Neural crest cell (in vitro differentiated cells): ENCODE results near the gene AMOT.

DNA sequence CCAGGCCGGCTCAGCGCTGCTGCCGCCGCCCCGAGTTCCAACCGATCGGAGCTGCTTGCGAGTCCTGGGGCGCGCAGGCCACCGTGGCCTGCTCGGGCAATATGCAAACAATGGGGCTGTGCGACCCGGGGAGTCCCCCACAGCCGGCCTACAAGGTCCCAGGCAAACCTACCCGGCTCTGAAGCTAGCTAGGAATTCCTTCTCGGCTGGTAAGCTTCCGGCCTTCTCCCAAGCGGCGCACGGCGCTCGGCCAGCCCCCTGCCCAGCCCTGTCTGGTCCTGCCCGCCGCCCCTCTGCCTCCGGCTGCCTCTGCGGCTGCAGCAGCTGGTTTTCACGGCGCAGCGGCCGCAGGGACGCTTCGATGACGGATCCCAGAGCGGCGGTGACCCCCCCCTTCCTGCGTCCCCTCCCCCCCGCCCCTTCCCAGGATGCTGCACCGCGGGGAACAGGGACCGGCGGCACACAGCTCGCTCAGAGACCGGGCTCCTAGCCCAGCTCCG, 59.4 kb downstream of the TSC22D3 start:
- PRO-cap, result bidirectional peak, plus-strand start at position 474 of the sequence, minus-strand start at position 274 of the sequence

- PRO-cap, result no peak
Observed at GRCh38 chrX:107741247-107742315, 34.0 kb downstream of the TSC22D3 start.

DNA sequence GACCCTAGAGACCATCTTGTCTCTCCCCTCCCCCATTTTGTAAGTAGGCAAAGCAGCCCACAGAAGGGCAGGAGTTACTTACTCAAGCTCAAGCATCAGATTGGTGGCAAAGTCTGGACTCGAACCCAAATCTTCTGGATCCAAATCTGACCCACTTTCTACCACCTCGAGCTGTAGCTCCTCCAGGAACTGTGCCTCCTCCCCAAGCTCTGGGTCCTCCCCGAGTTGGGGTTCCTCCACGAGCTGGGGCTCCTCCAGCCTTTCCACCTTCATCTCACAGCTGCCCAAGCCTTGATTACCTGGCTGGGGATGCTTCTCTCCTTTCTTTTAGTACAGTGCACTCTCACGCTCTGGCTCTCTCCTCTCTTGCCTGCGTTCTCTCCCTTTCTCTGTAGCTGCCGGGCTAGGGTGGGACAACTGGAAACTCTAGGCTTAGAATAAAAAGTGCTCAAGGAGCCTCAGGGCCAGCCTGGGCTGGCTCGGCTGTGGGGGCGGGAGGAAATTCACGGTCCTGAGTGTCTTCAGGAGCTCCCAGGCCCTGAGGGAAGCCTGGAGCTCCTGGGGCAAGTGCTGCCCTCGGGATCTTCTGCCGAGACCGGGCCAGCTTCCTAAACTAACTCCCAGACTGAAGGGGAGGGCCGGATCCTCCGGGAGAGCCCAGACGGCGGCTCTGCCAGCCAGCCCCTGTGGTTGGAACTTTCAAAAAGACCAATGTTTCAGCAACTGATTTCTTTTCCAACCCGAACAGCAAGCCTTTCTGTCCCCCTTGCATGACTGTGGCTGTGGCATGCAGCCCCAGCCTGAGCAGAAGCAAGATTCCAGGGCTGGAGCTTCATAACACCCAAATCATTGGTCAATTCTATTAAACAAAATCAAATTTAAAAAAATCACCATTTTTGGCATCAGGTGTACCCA, 15.9 kb downstream of the TSC22D3 start:
- PRO-cap, result no peak

DNA sequence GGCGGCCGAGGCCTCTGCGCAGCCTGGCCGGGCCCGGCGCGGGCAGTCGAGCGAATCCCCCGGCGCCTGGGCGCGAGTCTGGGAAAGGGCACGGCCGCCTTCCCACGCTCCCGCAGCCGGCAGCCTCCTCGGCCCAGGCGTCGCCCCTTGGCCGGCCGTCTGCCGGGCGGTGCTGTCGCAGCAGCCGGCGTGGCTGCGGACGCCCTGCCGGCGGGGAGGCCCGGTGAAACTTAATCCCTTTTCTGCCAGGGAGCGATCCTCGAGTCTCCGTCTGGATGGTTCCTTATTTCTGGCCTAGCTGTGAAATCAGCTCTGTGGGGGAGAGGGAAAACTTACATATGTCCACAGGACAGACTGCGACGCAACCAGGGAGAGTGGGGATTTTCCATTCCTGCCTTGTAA, 1.0 kb downstream of the MID2 start:
- PRO-cap, result unidirectional peak, minus-strand start at position 161 of the sequence

- PRO-cap, result no peak
Observed at GRCh38 chrX:109053930-109054761, 317.8 kb upstream of the IRS4 start.

GRCh38 chrX:109537151-109537800, 632 bp downstream of the NXT2 start:
- PRO-cap, result bidirectional peak, plus-strand start at chrX:109537205, minus-strand start at chrX:109537067

DNA sequence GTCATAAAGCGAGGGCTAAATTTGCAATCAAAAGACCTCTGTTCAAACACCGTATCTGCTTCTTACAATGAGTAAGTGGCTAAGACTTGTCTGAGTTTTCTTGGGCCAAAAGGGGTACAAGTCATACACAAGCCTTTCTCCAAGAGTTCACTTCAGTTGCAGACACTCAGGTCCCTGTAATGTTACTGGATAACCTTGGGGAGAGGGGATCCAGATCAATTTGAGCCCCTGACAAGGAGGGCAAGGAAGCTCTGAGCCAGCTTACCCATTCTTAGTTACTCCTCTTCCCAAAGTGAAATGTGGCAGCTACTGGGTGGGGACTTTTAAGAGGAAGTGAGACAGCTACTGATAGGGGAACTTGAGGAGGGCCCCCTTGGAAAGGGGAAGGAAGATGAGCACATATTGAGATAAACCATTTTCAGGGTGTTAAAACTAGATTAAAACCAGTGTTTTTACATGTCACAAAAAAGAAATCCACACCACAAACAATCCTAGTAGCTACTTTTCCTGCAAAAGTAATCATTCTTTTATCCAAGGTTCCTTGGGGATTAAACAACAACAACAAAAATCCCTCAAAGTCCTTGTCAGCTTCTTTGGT, 113.8 kb upstream of the TMEM164 start:
- PRO-cap, result no peak

DNA sequence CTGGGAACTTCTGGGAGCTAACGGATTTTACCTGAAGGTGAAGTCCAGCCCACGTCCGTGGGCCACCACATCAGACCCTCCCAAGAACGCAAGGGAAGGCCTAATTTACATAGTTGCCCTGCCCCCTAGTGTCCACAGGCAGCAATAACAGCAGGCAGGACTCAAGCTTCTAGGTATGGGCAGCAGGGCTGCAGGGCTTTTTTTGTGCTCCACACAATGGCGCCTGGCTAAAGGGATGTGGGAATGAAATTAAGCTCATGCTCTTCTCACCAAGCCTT, 112.0 kb upstream of the TMEM164 start:
- PRO-cap, result no peak

GRCh38 chrX:110003444-110003701, 459 bp downstream of the TMEM164 start:
- PRO-cap, result no peak

- PRO-cap, result no peak
Observed at GRCh38 chrX:110156623-110157431, 153.9 kb downstream of the TMEM164 start.

GRCh38 chrX:110341376-110341780, 5.4 kb downstream of the GNG5B start:
- PRO-cap, result no peak

GRCh38 chrX:110997858-110998671, 97.9 kb upstream of the PAK3 start:
- PRO-cap, result no peak

GRCh38 chrX:112718838-112719496, 39.2 kb upstream of the LHFPL1 start:
- PRO-cap, result no peak

DNA sequence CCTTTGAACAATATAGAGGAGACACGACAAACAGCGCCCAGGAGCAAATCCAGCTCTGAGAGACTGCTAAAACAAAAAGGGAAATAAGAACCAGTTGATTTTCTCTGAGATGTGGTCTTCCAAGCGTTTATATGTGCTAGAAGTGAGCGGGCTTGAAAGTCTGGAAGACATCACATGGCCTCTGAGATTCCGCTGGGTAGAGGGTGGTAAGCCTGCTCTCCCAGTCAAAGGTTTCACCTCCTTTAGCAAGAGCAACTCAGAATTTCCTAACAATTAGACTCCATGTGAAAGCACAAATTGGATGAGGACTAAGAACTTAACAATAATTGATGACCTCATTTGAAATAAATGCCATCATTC, 38.3 kb downstream of the AMOT start:
- PRO-cap, result no peak

DNA sequence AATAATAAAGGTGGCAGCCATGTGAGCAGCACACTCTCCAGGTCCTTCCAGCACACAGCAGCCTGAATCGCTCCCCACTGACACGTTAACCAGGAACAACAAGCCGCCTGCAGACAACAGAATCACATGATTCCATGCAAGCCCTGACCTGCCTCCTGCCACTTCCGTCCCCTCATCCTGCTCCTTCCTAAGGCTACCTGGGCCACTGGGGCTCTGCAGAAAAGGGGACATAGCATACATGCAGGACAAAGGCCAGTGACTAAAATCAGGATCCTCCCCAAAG, 21.9 kb downstream of the AMOT start:
- PRO-cap, result no peak

DNA sequence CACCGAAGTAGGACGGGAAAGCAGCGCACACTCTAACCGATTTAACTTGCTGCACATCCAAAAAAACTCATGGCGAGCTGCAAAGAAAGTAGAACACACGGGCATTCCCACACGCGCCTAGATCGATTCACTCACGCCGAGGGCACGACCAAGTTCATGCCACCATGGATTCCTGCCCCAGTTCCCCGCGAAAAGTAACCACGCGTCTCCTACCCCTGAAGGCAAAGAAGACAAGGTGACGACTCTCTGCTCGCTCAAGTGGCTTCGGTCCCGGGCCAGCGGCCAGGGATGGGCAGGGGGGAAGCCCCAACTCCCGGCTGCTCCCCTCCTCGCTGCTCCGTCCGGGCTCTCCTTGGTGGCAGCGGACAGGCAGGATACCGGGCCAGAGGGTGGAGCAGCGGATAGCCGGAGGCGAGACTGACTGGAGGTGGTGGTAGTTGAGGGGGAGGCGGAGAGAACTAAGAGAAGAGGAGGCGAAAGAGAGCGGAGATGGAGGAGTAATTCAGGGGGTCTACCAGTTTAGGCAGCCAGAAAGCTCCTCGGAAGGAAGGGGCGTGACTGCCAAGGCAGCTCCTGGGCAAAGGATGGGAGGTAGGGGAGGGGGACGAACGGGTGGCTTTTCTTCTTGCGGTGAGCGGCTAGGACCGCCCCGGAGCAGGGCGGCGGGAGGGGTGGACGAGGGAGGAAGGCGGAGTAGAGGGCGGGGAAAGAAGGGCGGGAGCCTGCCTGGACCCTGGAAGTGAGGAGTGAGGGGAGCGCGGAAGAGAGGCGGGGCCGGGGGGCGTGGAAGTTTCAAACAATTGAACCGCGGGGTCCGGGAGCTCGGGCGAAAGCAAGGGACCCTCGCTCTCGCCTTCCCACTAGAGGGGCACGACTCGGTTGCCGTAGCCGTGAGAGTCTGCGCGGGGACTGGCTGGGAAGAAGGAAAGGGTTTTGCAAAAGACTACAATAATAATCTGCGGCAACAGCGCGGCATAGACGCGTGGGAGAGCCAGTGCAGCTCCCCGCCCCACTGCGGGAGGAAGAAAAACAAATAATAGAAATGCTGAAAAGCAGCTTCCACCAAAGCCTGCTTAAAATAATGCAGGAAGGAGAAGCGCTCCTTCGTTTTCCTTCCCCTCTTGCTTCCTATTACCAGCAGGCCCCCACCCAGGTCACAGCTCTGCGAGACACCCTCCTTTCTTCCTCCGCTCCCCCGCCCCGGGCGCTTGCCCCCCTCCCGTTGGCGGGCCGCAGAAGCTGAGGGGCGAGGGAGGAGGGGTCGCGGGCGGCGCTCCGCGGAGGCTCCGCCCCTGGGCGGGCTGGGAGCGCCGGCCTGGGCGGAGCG, at the start of gene AMOT:
TSS of gene AMOT (minus strand) at position 593 of the 1,327 bp plus-strand sequence.
- PRO-cap, result bidirectional peak, plus-strand start at position 436 of the sequence, minus-strand start at position 349 of the sequence; bidirectional peak, plus-strand start at position 799 of the sequence, minus-strand start at position 586 of the sequence; bidirectional peak, plus-strand start outside the sequence, minus-strand start at position 1,206 of the sequence

DNA sequence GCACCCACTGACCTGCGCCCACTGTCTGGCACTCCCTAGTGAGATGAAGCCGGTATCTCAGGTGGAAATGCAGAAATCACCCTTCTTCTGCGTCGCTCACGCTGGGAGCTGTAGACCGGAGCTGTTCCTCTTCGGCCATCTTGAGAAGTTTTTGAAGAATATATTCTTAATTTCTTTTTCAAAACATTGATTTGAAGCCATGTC, 142.4 kb downstream of the HTR2C start:
- PRO-cap, result unidirectional peak, minus-strand start at position 130 of the sequence

DNA sequence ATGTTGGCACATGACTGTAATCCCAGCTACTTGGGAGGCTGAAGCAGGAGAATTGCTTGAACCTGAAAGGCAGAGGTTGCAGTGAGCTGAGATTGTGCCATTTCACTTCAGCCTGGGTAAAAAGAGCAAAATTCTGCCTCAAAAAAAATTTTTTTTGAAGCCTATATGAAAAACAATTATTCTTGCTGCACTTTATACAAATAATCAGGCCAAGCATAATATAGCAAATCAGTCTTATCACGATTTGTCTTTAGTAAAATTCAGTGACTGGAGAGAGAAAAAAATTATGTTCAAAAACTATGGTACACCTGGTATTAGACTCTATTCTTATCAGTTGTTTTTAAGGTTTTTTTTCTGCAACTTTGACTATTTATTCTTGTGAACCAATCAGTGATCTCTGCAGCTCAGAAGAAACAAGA, 18.3 kb downstream of the IL13RA2 start:
- PRO-cap, result no peak

GRCh38 chrX:115344835-115345629, 55.5 kb downstream of the LUZP4 start:
- PRO-cap, result unidirectional peak, minus-strand start at chrX:115345454

DNA sequence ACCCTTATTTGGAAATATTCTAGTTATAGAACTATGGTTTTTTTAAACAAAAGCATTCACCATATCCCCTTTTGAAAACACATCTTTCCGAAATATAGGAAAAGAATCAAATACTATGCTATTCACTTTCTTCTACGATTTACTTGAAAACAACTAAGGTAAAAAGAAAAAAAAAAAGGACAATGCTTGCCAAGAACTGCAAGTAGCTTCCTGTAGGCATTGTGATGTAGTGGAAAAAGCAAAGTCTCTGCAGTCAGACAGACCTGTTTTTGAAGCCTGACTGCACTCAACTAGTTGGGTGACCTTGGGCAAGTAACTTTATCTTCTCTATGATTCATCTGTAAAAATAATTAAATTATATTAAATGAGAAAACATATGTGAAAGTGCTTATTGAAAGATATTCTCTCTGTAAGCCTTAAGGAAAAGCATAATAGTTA, 100.4 kb upstream of the PLS3 start:
- PRO-cap, result no peak